OCI-LY7 (cell line): ENCODE results near the gene SLC25A15.

- PRO-cap: bidirectional peak, plus-strand start at chr13:40789611, minus-strand start at chr13:40789359; bidirectional peak, plus-strand start at chr13:40789902, minus-strand start at chr13:40789681; bidirectional peak, plus-strand start at chr13:40790143, minus-strand start at chr13:40790079
- RAMPAGE, long total RNA: no peak
Observed at GRCh38 chr13:40789103-40790476, at the start of gene SLC25A15. SLC25A15 (plus strand) TSS chr13:40789611.

DNA sequence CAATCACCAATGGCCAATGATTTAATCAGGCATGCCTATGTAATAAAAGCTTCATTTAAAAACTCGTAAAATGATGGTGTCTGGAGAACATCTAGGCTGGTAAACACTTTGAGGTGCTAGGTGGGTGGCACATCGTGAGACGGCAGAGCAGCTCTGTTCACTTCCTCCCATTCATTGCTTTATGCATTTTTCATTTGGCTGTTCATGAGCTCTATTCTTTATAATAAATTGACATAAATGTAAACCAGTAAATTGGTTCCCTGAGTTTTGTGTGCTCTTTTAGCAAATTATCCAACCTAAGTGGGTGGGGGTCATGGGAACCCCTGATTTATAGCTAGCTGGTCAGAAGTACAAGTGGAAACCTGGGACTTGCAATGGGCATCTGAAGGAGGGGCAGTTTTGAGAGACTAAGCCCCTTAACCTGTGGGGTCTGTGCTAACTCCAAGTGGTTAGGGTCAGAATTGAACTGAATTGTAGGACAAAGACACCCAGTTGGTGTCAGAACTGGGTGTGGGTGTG is 90.0 kb downstream of the ELF1 start:
- PRO-cap: no peak
- RAMPAGE, long total RNA: no peak

DNA sequence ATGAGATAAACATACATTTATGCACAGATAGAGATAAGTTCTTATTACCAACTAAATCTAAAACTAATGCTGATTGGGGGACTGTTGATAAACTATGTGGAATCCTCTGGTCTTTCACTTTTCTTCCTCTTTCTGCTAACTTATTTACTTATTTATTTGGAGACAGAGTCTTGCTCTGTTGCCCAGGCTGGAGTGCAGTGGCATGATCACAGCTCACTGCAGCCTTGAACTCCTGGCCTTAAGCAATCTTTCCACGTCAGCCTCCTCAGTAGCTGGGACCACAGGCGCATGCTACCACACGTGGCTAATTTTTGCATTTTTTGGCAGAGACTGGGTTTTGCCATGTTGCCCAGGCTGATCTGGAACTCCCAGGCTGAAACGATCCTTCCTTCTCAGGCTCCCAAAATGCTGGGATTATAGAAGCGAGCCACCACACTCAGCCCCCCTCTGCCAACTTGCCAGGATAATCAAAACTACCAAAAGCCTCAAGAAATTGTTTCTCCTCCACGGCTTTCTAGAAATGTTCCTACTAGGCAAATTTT is 77.5 kb downstream of the ELF1 start:
- PRO-cap: no peak
- RAMPAGE, long total RNA: no peak

DNA sequence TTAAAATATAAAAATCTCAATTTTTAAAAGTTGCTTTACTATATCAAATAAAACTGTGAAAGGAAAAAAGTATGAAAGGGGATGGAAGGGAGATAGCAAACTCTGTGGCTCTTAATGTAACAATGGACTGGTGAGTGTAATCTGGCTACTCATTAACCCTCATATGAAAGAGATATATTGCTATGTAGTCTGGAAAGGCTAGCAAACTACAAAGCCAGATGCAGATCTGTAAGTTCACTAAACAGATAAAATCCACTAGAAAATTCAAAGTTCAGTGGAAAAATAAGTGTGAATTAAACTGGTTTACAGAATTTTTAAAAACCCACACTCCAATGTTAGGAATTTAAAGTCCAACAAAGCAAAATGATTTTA is 466 bp upstream of the ELF1 start:
- PRO-cap: no peak
- RAMPAGE, long total RNA: no peak

DNA sequence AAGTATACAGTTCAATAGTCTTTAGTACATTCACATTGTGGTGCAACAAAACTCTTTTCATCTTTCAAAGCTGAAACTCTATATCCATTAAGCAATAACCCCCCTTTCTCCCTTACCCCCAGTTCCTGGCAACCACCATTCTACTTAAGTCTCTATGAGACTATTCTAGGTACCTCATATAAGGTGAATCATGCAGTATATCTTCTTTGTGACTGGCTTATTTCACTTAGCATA is 11.3 kb upstream of the WBP4 start:
- PRO-cap: no peak
- RAMPAGE, long total RNA: no peak

DNA sequence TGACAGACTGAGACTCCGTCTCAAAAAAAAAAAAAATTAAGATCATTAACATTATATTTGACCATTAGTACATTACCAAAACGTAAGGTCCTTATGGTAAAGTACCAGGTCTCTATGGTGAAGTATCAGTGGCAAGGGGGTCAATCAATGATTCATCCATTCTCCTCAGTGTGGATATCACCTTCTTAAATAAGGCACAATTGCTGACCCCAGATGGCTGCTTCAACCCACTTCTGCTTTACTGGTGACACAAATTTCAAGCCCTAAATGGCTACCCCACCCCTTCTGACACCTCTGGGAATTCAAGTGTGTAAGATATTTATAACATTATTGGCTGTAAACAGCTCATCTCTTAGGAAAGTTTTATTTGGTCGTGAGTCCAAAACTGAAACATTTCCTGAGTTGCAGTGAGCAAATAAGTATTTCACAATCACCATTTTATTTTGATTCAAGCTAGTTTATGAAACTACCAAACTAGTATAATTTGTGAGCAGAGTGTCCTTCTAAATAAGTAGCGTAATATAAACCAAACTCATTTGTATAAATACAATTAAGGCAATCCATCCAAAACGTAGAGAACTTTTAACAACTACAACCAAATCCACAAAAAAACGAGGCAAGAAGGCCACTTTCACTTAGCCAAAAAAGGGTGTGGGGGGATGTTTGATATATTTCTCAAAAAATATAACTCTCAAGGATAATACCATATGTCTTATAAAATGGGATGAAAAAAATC is 7.8 kb upstream of the WBP4 start:
- PRO-cap: no peak
- RAMPAGE, long total RNA: no peak

DNA sequence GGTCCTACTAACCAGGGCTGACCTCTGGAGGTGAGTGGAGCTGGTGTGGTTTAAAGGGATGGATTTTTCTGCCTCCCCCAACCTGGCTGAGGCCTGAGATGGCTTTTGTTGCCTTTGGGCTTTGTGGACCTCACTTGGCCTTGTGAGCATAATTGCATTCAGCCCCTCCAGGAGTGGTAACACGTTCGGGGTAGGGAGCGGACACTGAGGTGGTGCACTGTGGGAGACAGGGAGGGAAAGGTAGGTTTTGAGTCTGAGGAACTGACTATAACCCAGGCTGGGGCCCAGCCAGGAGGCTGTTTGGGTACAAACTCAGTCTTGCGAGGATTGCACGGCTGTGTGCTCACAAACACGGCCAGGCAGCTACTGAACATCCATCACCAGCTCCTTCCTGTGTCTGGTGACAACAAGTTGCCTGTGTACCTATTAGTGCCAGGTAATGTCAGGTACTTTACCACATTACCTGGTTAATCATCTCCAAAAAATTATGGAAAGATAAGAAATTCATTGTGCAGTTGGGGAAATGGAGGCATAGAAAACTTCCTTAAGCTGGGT is 97.6 kb downstream of the RGCC start:
- PRO-cap: bidirectional peak, plus-strand start at position 315 of the sequence, minus-strand start at position 242 of the sequence; bidirectional peak, plus-strand start at position 383 of the sequence, minus-strand start at position 368 of the sequence
- RAMPAGE, long total RNA: no peak

- PRO-cap: no peak
- RAMPAGE, long total RNA: no peak
Observed at GRCh38 chr13:41647609-41648850, 190.7 kb downstream of the RGCC start.

GRCh38 chr13:41938980-41939364 is 21.9 kb downstream of the VWA8 start:
- PRO-cap: no peak
- RAMPAGE, long total RNA: no peak

DNA sequence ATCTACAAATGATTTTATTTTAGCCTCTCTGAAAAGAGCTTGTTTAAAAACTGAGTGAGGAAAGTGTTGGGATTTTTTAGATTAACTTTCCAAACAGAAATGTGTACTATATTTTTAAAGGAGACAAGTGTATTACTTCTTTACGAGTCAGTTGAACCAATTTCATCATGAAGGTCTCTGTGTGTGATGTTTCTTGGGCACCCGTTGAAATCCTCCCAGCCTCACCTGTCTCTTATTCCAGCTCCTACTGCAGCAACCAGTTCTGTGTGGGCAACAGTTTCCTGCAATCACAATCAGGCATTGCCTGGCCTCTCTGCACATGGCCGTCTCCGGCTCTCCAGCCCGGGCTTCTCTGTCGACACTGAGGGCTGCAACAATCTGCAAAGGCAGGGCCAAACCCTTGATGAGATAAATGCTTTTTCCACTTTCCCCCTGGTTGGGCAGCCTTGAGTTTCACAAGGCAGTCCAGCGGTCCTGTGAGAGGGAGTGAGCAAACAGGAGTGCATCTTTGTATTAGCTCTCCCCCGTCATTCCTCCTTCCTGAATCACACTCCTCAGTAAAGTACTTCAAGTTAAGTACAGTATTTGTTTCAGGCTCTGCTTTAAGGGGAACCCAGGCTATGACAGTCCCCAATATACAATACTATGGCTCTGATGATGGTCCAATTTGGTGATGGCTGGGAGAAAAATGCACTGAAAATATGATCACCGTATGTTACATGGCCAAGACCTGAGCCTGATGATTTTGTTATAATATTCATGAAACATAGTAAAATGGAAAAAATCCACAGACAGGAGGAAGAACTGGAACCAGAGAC is 40.7 kb upstream of the VWA8 start:
- PRO-cap: no peak
- RAMPAGE, long total RNA: no peak

GRCh38 chr13:42063937-42064689 is 15.7 kb downstream of the DGKH start:
- PRO-cap: no peak
- RAMPAGE, long total RNA: no peak

DNA sequence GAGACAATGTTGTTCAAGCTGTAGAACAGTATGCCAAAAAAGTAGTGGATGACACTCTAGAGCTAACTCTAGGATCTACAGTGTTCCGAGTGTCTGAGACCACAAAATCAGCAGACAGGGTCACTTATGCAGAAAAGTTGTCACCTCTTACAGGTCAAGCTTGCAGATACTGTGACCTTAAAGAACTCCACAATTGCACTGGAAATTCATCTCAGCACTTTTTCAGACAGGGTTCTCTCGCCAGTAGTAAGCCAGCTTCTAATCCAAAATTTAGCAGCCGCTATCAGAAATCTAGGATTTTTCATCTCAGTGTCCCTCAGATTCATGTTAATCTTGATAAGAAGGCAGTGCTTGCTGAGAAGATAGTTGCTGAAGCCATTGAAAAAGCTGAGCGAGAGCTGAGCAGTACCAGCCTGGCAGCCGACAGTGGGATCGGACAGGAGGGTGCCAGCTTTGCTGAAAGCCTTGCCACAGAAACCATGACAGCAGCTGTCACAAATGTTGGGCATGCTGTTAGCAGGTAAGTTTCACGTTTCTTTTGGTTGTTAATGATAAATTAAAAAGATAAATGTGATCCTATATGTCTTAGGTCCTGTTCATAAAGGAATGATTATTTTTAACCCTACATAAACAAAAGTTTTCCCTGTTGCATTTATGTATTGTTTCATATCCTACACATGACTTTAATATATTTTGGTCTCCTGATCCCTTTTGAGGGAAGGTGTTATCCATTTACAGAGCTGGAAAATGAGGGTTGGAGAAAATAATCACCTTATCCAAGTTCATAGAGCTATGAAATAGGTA is 31.6 kb downstream of the AKAP11 start:
- PRO-cap: no peak
- RAMPAGE, long total RNA: no peak

DNA sequence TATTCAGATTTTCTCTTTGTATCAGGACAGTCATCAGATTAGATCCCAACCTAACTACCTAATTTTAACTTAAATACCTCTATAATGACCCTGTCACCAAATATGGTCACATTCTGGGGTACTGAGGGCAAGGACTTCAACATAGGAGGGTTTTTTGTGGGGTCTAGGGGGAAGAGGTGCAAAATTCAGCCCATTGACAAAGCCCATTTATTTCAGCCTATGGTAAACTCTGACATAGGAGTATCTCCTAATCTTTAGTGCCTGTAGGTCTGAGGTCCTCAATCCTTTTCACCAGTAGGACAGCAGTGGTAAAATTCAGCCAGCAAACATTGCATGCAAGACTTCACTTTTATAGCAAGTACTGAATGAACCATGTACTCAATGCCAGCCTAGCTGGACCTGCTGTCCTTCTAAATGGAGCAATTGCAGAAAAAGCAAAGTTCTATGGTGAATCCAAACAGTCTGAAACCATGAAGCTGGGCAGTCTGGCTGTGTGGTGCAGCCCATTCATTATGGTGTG is 21.0 kb upstream of the TNFSF11 start:
- PRO-cap: no peak
- RAMPAGE, long total RNA: no peak

DNA sequence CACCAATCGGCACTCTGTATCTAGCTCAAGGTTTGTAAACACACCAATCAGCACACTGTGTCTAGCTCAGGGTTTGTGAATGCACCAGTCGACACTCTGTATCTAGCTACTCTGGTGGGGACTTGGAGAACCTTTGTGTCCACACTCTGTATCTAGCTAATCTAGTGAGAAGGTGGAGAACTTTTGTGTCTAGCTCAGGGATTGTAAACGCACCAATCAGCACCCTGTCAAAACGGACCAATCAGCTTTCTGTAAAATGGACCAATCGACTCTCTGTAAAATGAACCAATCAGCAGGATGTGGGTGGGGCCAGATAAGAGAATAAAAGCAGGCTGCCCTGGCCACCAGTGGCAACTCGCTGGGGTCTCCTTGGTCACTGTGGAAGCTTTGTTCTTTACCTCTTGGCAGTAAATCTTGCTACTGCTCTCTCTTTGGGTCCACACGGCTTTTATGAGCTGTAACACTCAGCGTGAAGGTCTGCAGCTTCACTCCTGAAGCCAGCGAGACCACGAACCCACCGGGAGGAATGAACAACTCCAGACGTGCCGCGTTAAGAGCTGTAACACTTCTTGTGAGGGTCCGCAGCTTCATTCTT is 13.6 kb upstream of the TNFSF11 start:
- PRO-cap: no peak
- RAMPAGE, long total RNA: no peak

GRCh38 chr13:42891715-42892046 is 100.4 kb downstream of the EPSTI1 start:
- PRO-cap: no peak
- RAMPAGE, long total RNA: no peak

- PRO-cap: no peak
- RAMPAGE, long total RNA: no peak
Observed at GRCh38 chr13:44045141-44045496, 115.9 kb downstream of the SMIM2 start.

GRCh38 chr13:44128424-44128978 is 32.6 kb downstream of the SMIM2 start:
- PRO-cap: no peak
- RAMPAGE, long total RNA: no peak

DNA sequence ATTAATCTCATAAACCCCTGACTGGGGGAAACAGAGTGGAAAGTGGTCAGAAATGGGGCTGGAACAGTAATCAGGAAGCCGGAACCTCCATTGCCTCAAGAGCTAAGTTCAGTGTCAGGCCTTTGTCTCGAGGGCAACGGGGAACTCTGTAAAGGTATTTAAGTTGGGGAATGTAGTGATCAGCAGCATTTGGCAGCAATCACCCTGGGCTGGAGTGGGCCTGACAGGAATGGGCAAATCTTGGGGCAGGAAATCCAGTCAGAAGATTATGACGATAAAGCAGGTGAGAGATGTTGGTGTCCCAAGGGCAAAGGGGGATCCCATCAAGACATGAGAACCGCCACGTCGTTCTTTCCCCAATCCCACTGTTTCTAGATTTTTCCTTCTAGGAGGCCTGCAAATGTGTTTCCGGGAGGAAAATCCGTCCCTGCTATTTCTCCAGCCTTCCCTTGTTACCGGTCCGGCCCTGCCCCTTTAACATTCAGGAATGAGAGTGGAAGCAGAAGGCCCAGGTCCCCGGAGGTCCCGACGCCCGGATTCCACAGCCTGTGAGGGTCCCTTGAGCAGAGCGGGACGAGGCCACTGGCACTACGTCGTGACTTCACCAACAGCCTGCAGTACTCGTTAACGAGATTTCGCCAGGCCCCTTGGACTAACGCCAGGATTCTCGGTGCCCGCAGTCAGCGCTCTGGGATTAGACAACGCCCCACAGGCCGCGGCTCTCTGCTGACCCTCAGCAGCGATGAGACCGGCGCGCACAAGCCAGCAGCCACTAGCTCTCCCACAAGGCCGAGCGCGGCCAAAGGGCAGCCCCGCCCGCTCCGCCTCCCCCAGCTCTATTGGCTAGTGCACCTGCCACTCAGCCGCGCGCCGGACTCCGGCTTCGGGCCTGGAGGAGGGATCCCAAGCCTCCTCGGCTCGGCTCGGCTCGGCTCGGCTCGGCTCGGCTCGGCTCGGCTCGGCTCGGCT is 19.6 kb downstream of the SMIM2 start:
- PRO-cap: bidirectional peak, plus-strand start outside the sequence, minus-strand start at position 780 of the sequence
- RAMPAGE, long total RNA: no peak

DNA sequence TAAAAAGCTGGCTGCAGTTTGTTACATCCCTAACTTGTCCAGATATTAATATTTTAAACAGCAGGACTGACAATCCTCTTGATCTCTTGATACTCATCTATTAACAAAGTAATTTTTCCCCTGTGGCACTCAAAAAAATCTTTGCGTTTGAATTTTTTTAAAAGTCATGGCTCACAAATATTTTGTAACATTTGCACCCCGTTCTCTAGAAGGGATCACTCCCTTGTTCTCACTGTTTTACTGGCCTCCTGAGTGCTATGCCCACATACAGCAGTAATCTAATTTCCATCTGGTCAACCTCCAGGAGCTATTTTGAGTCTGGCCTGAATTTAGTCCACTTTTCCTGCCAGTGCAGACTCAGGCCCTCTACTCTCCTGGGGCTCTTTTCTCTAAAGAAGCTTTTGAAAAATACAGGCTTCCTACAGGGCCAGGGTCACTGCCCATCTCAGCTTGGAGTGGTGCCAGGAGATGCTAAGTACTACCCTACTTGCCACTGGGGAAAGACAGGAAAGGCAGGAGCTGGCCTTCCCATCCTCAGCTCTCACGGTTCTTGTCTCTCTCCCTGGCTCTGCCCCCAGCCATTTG is 101.8 kb upstream of the SERP2 start:
- PRO-cap: no peak
- RAMPAGE, long total RNA: no peak

DNA sequence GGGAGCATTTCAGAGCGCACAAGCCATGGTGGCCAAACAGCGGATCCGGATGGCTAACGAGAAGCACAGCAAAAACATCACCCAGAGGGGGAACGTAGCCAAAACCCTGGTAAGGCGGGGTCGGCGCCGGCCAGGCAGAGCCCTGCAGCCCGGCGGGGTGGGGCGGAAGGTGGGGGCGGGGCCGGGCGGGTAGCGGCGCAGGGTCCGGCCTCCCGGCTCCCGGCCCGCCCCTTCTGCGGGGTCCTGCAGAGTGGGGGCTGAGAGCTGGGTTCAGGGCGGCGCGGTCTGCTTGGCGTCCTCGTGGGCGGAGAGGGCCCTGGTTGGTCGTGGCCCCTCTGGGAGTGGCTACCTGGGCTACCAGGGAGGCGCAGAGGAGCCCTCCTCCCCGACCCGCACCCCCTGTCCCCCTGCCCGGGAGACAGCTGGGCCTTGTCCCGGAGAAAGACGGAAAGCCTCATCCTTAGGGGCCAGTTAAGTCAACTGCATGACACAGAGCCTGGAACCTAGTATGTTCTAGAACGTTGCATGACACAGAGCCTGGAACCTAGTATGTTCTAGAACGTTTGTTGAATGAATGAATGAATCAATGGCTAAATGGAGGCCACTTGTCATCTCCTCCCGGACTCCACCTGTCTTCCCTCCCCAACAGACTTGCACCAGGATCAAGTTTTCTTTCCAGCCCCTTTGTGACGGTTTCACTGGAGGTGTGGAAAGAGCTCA is 537 bp downstream of the SERP2 start:
- PRO-cap: no peak
- RAMPAGE, long total RNA: no peak